Tibial nerve (tissue), 3 donors: ENCODE measurements around a stretch of chr6.

- PRO-cap, result no peak
- RAMPAGE, long total RNA, 3 experiments, result no peak in any of the 3 experiments
Measured at GRCh38 chr6:160926060-160926689, 65.4 kb upstream of the MAP3K4 start.

DNA sequence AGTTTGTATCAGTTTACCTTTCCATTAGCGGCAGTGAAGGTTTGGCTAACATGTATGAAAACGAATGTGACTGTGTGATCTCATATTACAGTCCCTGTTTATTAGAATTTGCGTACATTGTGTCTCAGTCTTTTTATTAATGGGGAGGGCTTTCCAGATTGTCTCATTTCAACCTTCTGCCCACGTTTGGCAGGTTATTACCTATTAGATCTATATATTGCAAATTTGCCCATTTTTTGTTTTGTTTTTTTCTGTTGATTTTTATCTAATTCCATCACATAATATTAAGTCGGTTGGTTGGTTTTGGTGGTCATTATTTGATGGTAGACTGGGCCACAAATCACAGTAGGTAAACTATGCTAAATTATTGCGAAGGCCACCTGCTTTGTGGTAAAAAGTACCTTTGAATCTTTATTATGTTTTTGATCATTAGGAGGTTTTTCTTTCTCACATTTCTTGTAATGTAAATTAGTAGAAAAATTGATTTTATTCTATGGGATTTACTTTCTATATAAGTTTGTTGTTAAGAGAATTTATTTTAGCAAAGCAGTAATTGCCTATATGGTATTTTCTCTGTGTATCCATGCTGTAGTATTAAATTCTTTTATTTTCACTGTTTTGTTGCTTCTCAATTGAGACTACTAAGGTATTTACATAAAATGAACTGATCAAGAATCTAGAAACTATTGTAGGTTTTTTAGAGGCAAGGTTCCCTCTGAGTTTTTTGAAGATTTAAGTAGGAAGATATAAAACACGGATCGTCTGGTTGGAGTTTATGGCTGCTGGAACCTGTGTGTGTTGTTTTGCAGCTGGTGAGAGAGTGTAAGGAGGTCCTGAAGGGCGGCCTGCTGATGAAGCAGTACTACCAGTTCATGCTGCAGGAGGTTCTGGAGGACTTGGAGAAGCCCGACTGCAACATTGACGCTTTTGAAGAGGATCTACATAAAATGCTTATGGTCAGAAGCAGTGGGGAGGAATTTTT lies 81.4 kb downstream of the MAP3K4 start:
- PRO-cap, result no peak
- RAMPAGE, long total RNA, 3 experiments, result no peak in any of the 3 experiments

- PRO-cap, result no peak
- RAMPAGE, long total RNA, 3 experiments, result no peak in any of the 3 experiments
Measured at GRCh38 chr6:161076028-161076602, 84.5 kb downstream of the MAP3K4 start.

DNA sequence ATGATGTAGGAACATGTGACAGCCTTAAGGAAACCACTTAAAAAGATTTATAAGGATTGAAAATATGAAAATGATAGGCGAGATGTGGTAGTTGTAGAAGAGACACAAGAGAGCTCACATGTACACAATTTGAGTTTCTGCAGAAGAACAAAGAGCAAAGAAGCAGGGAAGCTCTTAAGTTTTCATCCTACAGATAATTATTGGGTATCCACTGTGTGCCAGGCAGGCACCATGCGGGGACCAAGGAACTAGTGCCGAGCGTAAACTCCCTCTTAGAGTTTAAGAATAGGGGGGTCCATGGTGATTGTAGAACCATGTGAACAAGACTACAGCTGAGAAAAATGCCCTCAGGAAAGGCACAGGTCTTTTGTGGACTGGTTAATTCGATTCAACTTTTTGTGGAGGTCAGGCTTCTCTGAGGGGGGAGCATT lies 85.0 kb downstream of the MAP3K4 start:
- PRO-cap, result no peak
- RAMPAGE, long total RNA, 3 experiments, result no peak in any of the 3 experiments

GRCh38 chr6:161077044-161077944 lies 85.7 kb downstream of the MAP3K4 start:
- PRO-cap, result no peak
- RAMPAGE, long total RNA, 3 experiments, result start-site peak on the plus strand in 1 of 3 experiments, at chr6:161077369-161077804 at its widest, 5 to 15 reads per replicate

DNA sequence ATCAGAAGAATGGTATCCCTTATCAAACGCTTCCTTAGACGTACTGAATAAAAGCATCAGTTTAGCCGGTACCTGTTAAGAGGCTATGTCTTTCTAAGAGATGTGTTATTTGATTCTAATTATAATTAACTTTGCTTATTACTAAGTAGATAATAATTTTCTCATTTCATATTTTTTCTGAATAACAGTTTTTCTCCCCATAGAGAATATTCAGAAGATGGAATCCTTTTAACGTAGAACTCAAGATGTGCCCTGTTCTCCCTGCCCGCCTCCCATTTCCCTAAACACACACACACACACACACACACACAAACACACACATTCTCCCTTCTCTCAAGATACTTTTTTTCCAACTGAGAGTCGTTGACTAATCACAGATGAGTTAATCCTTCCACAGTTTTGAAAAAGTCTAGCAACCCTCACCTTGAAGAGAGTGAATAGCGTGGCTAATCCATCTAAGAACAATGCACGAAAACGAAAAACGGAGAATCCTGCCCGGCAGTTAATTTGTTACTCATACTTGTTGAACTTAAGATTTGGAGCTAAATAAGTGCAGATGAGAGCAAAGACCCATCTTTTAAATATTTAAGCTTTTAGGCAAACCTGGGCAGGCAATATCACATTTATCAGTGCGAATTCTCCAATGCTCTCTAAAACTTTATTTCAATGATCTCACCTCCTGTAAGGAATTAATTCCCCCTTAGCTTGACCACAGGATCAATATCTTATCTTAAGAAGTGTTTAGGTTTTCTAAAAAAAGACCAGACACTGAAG lies 1.3 kb downstream of the AGPAT4 start:
- PRO-cap, result no peak
- RAMPAGE, long total RNA, 3 experiments, result no peak in any of the 3 experiments

GRCh38 chr6:162140342-162140794 lies 587.2 kb downstream of the PRKN start:
- PRO-cap, result no peak
- RAMPAGE, long total RNA, 3 experiments, result no peak in any of the 3 experiments

- PRO-cap, result no peak
- RAMPAGE, long total RNA, 3 experiments, result no peak in any of the 3 experiments
Measured at GRCh38 chr6:163309727-163310010, 104.8 kb upstream of the QKI start.

- PRO-cap, result unidirectional peak, minus-strand start at chr6:163310543
- RAMPAGE, long total RNA, 3 experiments, result no peak in any of the 3 experiments
Measured at GRCh38 chr6:163310260-163310797, 104.2 kb upstream of the QKI start.

GRCh38 chr6:163353905-163354576 lies 60.5 kb upstream of the QKI start:
- PRO-cap, result unidirectional peak, minus-strand start at chr6:163354330
- RAMPAGE, long total RNA, 3 experiments, result no peak in any of the 3 experiments

DNA sequence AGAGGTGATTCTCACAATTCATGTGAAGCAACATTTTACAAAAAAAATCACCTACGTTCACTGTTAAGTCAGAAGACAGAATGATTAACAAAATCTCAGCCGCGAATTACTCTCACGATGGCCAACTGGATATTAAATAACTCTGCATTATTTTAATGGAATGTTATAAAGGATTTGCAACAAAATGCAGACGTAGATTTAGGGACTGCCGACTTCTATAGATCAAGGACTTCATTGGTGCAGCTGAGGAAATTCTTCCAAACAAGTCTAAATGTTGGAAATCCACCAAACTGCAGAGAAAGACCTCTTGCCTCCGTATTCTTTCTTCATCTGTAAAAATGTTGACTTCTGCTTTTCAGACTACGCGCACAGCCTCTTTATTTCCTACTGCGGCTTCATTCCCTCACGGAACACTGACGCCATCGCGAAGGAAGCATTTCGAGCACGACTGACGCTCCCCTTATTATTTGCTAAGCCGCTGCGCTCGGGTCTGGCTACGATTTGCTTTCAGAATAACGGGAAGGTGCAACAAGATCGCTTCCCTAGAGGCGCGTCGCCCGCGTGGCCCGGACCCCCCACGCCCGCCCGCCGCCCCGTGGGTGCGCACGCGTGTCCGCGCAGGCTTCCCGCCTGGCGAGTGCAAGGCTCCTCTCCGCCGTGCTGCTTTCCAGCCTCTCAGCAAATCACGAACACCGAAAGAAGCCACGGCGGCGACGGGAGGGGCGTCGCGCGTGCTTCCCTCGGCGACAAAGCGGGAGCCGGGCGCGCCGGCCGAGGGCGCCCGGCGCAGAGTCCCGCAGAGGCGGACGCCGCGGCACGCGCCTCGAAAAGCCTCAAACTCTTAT lies 1.4 kb upstream of the QKI start:
- PRO-cap, result bidirectional peak, plus-strand start at position 510 of the sequence, minus-strand start at position 332 of the sequence
- RAMPAGE, long total RNA, 3 experiments, result no peak in any of the 3 experiments

GRCh38 chr6:163471252-163471758 lies 56.8 kb downstream of the QKI start:
- PRO-cap, result no peak
- RAMPAGE, long total RNA, 3 experiments, result no peak in any of the 3 experiments

GRCh38 chr6:163482849-163483475 lies 68.4 kb downstream of the QKI start:
- PRO-cap, result no peak
- RAMPAGE, long total RNA, 3 experiments, result no peak in any of the 3 experiments

DNA sequence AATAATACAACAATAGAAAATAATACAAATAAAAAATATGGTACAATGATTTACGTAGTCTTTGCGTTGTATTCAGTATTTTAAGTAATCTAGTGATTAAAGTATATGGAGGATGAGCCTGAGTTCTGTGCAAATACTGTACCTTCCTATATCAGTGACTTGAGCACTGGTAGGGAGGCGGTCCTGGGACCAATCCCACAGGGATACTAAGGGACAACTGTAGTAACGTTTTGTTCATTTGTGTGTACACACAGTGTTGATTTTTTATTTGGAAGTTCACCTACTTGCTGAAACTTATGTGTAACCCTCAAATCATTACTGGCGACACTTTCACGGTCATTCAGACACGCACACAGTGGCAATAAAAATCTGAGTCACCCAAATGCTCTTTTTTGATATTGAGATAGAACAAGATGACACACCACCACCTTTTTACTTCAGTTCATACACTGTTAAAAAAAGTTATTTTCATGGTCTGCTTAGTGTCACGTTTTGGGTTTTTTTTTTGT lies 79.7 kb downstream of the QKI start:
- PRO-cap, result no peak
- RAMPAGE, long total RNA, 3 experiments, result no peak in any of the 3 experiments

DNA sequence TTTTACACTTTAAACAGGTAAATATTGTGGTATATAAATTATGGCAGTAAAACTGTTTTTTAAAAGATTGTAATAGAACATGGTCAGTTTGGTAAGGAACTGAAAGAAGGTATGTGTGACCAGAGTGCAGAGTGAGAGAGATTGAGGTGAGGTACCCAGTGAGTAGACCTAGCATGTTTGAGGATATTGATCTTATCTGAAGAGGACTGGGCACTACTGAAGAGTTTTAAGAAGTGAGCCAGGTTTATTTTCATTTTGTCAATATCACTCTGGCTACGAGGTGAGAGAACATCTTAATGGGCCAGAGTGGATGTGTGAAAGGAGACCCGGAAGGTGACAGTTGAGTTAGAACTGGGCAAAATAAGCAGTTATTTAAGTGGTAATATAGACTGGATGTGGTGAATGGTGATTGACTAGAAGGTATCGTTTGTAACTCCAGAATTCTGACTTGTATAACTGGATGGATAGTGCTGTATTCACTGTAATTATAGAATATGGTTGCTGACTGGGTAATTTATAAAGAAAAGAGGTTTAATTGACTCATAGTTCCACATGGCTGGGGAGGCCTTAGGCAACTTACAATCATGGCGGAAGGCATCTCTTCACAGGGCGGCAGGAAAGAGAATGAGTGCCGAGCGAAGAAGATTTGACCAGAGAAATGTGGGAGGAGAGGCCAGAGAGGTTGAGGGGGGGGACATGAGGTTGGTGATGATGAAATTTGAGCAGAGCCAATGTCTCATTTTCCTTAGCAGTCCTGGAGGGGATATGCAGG lies 134.2 kb downstream of the QKI start:
- PRO-cap, result no peak
- RAMPAGE, long total RNA, 3 experiments, result no peak in any of the 3 experiments

- PRO-cap, result no peak
- RAMPAGE, long total RNA, 3 experiments, result no peak in any of the 3 experiments
Measured at GRCh38 chr6:163568561-163569903, 154.5 kb downstream of the QKI start.

DNA sequence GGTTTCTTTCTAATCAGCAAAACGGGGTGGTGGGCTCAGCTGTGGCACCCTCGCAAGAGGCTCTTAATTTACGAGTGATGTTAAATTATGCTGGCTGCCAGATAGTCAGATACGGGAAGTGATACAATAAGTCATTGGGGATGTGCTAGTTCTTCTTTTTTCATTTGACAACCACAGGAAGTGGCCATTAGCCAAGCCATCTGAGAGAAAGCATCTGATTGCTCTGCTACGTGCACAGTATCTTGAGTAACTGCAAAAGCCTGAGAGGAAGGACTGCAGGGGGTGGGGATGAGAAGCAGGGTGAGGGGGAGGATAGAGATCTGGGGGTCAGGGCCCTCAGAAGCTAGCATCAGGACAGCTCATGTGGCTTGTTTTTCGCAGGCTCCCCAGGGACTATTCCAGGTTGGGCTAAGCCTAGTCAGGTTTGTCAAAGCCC lies 253.2 kb downstream of the QKI start:
- PRO-cap, result no peak
- RAMPAGE, long total RNA, 3 experiments, result no peak in any of the 3 experiments

DNA sequence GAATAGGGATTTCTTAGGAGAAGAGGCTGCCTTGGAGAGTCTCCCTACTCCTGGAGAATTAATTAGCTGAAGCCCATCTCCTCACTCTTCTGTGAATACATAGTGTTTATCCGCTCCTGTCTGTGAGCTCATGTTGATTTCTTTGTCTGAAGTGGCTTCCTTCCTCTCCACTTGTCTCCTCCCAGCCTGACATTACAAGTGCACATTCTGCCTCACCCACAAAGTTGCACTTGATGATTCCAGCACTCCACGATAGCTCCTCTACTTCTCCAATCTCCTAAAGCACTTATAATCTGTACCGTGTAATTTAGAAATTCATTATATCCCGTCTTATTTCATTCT lies 287.2 kb downstream of the QKI start:
- PRO-cap, result no peak
- RAMPAGE, long total RNA, 3 experiments, result no peak in any of the 3 experiments

DNA sequence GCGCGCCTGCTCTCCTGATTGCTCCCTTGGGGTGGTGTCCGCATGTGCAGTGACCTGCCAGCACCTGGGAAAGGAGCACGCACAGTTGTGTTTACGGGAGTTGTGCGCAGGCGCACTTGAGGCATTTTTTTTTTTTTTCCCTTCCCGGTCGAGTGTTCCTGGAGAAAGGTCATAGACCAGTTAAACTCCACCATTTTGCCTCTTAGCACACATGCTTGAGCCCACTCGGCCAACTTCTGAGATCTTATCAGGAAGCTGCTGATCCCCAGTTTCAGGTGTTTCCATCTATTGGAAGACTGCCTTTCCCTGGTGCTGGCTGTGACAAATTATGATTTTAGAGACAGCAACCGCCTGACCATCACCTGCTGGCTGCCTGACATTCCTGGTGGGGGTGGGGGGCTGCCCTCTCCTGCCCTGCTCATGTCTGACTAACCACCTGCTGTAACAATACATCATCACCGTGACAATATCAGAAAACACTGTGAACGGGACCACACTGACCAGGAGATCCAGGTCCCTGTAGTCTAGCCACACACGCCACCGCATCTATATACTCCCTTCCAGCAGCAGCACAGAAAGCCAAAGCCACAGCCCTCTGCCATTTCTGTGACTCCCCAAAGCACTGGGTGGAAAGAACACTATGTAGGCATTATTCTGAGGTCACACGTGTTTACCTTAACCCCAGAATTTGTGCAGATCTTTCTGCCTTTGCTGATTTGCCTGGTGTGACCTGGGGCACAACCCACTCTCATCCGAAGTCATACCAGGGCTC lies 537.5 kb downstream of the QKI start:
- PRO-cap, result no peak
- RAMPAGE, long total RNA, 3 experiments, result no peak in any of the 3 experiments

GRCh38 chr6:164109686-164110280 lies 695.3 kb downstream of the QKI start:
- PRO-cap, result no peak
- RAMPAGE, long total RNA, 3 experiments, result no peak in any of the 3 experiments